Measurements from ENCODE around the gene SH3TC2.

GRCh38 chr5:147508822-147509759 is 777 bp downstream of the DPYSL3 start:
- RRBS = 4% methylated on average over 23 of the region's 62 CpGs
CAGE:
- cytosol, long polyA plus RNA = no peak
- long polyA plus RNA = no peak
- nucleus, long polyA plus RNA = no peak

DNA sequence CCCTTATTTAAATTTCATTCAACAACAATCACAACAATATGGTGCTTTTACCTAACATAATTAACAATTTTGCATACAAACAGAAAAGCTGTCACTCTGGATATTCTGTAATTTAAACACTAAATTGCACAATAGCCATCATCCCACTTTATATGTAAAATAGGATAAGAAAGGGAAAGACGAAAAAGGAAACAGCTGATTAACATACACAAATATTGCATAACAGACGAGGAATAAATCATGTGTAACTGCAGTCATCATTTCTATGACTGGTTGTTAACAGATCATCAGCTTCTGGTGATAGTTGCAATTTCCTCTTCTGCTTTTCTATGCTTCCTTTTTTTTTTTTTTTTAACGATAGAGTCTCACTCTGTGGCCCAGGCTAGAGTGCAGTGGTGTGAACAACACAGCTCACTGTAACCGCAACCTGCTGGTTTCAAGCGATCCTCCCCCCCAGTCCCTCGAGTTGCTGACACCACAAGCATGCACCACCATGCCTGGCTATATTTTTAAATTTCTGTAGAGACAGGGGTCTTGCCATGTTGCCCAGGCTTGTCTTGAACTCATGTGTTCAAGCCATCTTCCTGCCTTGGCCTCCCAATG is 22.5 kb upstream of the JAKMIP2 start:
- RRBS = no CpG with 5 or more reads among the region's 6 CpGs
CAGE:
- cytosol, long polyA plus RNA = no peak
- long polyA plus RNA = no peak
- nucleus, long polyA plus RNA = no peak

DNA sequence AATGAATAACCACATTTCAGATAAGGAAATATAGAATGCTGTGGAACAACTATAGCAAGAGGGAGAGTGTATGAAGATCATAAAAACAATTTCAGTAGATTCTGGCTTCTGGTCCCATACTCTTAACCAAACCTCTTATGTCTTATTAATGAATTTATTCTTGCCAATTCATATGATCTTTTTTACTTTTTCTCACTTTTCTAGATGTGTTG is 6.8 kb upstream of the SPINK1 start:
CAGE:
- cytosol, long polyA plus RNA = no peak
- long polyA plus RNA = no peak
- nucleus, long polyA plus RNA = no peak

GRCh38 chr5:148100218-148100895 is 36.6 kb downstream of the SPINK5 start:
- RRBS = no CpG with 5 or more reads among the region's 5 CpGs
CAGE:
- cytosol, long polyA plus RNA = no peak
- long polyA plus RNA = no peak
- nucleus, long polyA plus RNA = no peak

DNA sequence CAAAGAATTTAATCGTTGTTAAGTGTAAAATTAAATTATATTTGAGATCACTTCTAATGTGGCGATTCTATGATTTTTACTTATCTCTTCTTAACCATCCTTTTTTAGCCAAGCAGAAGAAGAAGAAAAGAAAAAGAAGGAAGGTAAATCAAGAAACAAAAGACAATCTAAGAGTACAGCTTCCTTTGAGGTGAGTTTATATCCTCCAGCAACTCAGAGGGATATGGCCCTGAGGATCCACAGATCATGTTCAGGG is 37.4 kb downstream of the SPINK5 start:
- RRBS = no CpG with 5 or more reads among the region's 2 CpGs
CAGE:
- cytosol, long polyA plus RNA = no peak
- long polyA plus RNA = no peak
- nucleus, long polyA plus RNA = no peak

- RRBS = no CpG with 5 or more reads among the region's 5 CpGs
CAGE:
- cytosol, long polyA plus RNA = no peak
- long polyA plus RNA = no peak
- nucleus, long polyA plus RNA = no peak
Observed at GRCh38 chr5:148101654-148102023, 37.9 kb downstream of the SPINK5 start.

DNA sequence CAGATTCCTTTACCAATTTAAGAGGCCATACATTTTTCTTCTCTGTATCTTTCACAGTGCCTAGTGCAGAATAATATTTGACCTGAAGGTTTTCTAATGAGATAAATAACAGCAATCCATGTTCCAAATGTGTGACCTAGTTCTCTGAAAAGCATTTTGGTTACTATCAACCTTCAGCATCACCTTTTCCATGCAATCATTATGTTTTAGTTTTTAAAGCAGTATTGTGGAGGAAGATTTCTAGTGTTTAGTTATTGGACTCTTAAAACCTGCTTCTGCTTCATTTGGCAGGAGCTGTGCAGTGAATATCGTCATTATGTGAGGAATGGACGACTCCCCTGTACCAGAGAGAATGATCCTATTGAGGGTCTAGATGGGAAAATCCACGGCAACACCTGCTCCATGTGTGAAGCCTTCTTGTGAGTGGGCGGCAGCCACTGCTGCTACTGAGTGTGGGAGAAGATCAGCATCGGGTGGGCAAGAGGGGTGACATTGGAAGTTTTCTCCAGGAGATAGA is 47.8 kb downstream of the SPINK5 start:
- RRBS = no CpG with 5 or more reads among the region's 5 CpGs
CAGE:
- cytosol, long polyA plus RNA = no peak
- long polyA plus RNA = no peak
- nucleus, long polyA plus RNA = no peak

GRCh38 chr5:148437229-148437782 is 53.5 kb downstream of the FBXO38 start:
- RRBS = no CpG with 5 or more reads among the region's 6 CpGs
CAGE:
- cytosol, long polyA plus RNA = no peak
- long polyA plus RNA = no peak
- nucleus, long polyA plus RNA = no peak

DNA sequence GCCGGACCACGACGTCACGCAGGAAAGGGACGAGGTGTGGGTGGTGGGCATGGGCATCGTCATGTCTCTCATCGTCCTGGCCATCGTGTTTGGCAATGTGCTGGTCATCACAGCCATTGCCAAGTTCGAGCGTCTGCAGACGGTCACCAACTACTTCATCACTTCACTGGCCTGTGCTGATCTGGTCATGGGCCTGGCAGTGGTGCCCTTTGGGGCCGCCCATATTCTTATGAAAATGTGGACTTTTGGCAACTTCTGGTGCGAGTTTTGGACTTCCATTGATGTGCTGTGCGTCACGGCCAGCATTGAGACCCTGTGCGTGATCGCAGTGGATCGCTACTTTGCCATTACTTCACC is 455 bp downstream of the ADRB2 start:
- RRBS = 6% methylated on average over 1 of the region's 18 CpGs
CAGE:
- cytosol, long polyA plus RNA = no peak
- long polyA plus RNA = no peak
- nucleus, long polyA plus RNA = no peak

- RRBS = no CpG with 5 or more reads among the region's 2 CpGs
CAGE:
- cytosol, long polyA plus RNA = no peak
- long polyA plus RNA = no peak
- nucleus, long polyA plus RNA = no peak
Observed at GRCh38 chr5:148920887-148921273, 94.5 kb downstream of the ADRB2 start.

- RRBS = no CpG with 5 or more reads among the region's 5 CpGs
CAGE:
- cytosol, long polyA plus RNA = no peak
- long polyA plus RNA = no peak
- nucleus, long polyA plus RNA = no peak
Observed at GRCh38 chr5:148967786-148968298, 95.0 kb downstream of the SH3TC2 start.

- RRBS = no CpG with 5 or more reads among the region's 2 CpGs
CAGE:
- cytosol, long polyA plus RNA = no peak
- long polyA plus RNA = no peak
- nucleus, long polyA plus RNA = no peak
Observed at GRCh38 chr5:148984218-148984656, 78.6 kb downstream of the SH3TC2 start.

- RRBS = no CpG with 5 or more reads among the region's 8 CpGs
CAGE:
- cytosol, long polyA plus RNA = no peak
- long polyA plus RNA = no peak
- nucleus, long polyA plus RNA = no peak
Observed at GRCh38 chr5:149001785-149002648, 60.8 kb downstream of the SH3TC2 start.

DNA sequence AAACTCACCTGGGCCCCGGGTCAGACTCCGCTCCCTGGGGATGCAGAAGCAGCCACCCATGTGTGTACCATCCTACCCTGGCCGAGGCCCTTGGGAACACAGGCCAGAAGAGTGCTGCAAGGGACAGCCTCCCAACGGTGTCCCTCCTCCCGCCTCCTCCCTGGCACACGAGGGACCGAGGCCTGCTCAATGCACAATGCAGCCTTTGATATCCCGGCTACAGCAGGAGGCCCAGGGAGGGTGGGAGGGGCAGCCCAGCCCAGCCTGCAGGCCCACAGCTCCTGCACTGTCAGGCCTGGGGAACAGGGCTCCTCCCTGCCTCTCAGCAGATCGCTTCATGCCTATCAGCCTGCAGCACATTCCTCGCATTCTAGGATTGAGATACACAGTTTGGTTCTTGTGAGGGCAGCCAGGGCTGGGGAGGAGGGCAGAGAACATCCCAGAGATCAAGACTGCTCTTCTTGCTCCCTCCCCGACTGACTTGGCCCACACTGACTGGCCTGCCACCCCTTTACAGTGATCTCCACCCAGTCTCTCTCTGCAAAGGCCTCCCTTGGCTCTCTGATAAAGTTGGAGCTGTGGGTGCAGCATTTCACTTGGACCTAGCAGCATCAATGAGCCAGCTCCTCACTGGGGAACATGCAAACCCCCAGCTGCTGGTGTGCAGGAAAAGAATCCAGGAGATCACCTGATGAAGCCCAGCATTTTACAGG is at the start of gene SH3TC2:
SH3TC2 (minus strand) TSS at position 100 of the 713 bp plus-strand sequence.
- RRBS = no CpG with 5 or more reads among the region's 11 CpGs
CAGE:
- cytosol, long polyA plus RNA = no peak
- long polyA plus RNA = no peak
- nucleus, long polyA plus RNA = no peak

GRCh38 chr5:149177804-149178479 is 36.6 kb downstream of the ABLIM3 start:
- RRBS = no CpG with 5 or more reads among the region's 8 CpGs
CAGE:
- cytosol, long polyA plus RNA = no peak
- long polyA plus RNA = no peak
- nucleus, long polyA plus RNA = no peak

DNA sequence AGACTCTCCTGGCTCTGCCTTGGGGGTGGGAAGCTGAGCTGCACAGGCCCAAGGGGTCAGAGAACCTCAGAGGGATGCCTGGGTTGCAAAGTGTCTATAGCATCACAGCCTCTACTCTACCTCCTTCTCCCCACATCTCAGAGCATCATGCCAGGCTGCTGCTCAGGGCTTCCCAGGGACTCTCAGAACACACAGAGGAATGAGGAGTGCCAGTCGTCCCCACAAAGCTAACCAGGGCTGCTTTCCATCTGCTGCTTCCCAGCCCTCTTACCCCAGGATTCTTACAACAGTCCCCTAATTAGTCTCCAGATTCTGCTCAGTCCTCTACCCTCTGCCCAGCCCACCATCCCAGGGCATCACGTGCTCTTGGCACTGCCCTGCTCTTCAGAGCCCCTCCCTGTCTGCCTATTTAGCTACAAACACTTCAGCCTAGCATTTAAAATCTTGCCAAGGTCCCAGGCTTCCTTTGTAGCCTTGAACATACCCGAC is 54.3 kb upstream of the AFAP1L1 start:
- RRBS = no CpG with 5 or more reads among the region's 3 CpGs
CAGE:
- cytosol, long polyA plus RNA = no peak
- long polyA plus RNA = no peak
- nucleus, long polyA plus RNA = no peak

DNA sequence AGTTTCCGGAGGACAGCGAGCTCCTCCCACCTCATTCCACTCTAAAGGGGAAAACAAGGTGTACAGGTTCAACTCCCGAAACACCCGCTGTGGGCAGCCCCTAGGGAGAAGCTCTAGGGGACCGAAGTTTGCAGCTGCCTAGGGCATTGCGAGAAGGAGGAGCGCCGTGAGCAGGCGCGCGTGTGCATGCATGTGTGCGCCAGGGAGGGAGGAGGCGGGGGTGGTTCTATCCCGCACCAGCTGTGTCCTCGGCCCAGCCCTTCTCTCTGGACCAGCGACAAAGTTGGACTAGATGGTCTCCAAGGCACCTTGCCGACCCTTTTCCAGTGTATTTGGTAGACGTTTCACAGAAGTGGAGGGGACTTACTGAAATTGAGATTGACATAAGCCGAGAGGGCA is 610 bp downstream of the AFAP1L1 start:
- RRBS = 6% methylated on average over 1 of the region's 19 CpGs
CAGE:
- cytosol, long polyA plus RNA = no peak
- long polyA plus RNA = no peak
- nucleus, long polyA plus RNA = no peak

GRCh38 chr5:149291065-149291311 is 19.3 kb downstream of the AFAP1L1 start:
- RRBS = no CpG with 5 or more reads among the region's 3 CpGs
CAGE:
- cytosol, long polyA plus RNA = no peak
- long polyA plus RNA = no peak
- nucleus, long polyA plus RNA = no peak

DNA sequence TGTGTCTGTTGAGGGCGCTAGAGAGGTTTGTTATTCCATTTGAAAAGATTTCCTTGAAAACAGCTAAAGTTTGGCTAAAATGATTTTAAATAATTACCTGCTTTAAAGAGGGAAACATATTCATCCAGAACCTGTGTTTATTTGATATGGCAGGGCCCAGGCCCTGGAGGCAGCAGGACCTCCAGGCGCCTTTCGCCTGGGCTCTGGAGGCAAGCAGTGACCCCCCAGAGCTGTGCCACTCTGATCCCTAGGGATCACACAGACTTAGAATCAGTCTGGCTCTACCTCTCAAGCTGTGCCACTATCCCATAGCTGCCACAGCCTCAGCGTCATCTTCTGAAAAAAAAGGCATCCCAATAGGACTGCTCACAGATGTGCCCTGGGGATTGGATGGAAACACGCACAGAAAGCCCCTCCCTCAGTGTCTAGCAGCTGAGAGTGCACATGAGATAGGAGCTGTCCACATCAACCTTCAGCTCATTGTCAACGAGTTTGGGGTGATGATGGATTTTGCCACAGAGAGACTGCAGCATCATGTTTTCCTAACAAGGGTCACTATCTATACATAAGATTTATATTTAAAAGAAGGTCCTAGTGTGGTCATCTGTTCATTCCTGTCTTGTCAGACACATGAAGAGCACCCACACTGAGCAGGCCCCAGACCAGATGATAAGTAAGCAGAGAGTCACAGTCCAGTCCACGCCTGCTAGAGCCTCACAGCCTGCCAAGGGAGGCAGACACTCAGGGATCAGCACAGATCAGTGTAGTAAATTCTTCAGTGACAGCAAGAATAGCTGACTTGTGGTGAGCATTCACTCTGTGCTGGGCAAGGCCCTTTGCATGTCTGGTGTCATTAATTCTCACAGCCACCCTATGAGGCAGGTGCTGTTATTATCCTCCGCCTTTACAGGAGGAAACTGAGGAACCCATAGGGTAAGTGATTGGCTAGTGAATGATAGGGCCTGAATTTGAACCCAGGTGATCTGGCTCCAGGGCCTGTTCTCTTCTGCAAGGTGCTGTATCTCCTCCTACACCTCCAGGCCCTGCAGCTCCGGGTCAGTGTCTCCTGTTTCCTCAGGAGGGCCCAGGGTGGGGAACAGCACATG is 25.8 kb downstream of the AFAP1L1 start:
- RRBS = no CpG with 5 or more reads among the region's 9 CpGs
CAGE:
- cytosol, long polyA plus RNA = no peak
- long polyA plus RNA = no peak
- nucleus, long polyA plus RNA = no peak

GRCh38 chr5:149310884-149311378 is 34.4 kb upstream of the GRPEL2 start:
- RRBS = no CpG with 5 or more reads among the region's 7 CpGs
CAGE:
- cytosol, long polyA plus RNA = no peak
- long polyA plus RNA = no peak
- nucleus, long polyA plus RNA = no peak